A172 (cell line): ENCODE data around the genes SRXN1 and SNRPB.

DNA sequence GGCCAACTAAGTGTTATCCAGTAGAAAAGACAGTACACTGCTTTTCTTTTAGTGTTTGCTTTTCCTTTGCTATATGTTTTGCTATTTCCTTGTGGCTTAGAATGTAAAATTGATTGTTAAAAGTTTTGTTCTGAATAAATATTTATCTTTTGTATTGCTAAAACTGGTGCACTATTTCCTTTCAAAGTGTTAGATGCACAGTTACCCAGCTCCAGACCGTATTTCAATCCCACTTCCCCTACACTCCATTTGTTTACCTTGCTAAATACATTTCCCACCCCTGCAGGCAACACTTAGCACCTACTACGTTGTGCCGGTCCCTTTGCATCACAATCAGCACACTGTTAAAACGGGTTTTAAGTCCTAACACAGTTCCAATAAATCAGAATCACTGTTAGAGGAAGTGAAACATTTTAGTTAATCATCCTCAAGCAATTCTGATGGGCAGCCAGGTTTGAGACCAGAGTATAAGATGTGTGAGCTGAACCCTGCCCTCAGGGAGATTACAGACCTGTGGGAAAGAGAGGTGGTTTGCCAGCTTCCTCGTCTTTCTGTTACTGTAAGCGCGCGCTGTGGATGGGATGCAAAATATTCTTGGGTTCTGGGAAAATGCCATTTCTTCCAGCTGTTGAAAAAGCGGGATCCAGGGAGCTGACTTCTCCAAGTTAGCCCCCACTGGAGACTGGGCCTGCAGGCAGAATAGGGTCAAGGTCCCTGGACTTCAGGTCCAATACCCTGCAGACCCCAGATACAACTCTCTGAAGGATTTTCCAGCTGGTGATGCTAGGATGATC is 3.0 kb downstream of the ZCCHC3 start:
- RAMPAGE, long total RNA, result no peak

- RAMPAGE, long total RNA, result no peak
These were observed 25.5 kb downstream of the RBCK1 start for GRCh38 chr20:433515-434081.

DNA sequence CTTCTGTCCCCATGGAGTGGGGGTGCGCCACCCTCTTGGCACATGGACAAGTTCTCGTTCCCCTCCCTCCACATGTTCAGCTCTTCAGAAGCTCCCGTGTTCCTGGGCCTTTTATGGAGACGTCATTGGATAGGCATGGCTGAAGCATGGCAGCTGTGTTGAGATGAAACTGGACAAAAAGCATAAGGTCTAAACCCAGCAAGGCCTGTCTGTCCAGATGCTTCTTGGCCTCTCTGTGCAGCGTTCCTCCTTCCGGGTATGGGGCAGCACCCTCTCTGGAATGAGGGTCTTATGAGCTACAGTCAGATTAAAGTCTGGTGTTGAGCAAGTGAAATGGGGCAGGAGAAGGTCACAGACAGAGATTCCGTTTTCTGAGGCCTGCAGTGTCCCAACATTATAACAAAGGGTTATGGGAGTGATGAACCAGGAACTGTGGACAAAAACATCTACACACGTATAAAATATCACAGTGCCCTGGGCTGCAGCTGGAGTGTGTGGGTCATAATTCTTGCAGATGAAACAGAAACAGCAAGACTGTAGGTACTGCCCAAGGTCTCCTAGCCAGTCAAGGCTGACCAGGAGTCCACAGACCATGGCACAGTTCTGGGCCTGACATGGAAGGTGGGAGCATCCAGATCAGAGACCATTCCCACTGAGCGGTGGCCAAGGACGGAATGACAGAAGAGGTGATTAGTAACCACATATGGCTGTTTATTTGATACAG is 26.6 kb downstream of the TBC1D20 start:
- RAMPAGE, long total RNA, result no peak

DNA sequence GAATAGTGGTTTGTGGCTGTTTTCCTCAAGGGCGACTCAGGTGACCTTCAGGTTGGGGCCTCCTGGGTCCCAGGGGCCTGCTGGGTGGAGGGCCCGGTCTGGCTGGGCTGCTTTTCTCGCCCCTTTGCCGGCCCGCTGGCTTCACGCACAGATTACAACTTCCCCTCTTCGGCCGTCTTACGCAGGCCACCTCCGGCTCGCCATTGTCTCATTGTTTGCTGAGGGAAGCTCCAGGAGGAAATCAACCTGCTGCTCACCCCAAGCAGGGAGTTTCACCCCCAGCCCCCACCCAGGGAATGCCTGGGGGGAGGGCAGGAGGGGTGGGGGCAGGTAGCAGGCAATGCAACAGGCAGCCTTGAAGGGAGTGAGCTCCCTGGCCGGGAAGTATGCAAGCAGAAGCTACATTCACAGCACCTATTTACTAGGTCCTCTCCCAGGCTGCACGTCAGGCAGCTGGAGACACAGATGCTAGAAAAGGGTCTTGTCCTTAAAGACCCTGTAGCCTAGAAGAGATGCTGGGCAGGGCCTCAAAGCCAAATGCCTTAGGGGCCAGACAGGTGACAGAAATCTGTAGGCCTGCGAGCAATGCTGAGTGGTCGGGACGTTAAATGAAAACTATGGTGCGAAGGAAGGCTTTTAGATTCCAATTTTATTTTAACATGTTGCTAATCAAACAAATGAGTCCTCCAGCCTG is 31.1 kb upstream of the CSNK2A1 start:
- RAMPAGE, long total RNA, result no peak

- RAMPAGE, long total RNA, result no peak
These were observed at the start of gene SRXN1 for GRCh38 chr20:652814-653857. Gene SRXN1, minus strand, starts transcription at chr20:653200.

GRCh38 chr20:709361-710134 is 33.9 kb upstream of the SCRT2 start:
- RAMPAGE, long total RNA, result no peak

DNA sequence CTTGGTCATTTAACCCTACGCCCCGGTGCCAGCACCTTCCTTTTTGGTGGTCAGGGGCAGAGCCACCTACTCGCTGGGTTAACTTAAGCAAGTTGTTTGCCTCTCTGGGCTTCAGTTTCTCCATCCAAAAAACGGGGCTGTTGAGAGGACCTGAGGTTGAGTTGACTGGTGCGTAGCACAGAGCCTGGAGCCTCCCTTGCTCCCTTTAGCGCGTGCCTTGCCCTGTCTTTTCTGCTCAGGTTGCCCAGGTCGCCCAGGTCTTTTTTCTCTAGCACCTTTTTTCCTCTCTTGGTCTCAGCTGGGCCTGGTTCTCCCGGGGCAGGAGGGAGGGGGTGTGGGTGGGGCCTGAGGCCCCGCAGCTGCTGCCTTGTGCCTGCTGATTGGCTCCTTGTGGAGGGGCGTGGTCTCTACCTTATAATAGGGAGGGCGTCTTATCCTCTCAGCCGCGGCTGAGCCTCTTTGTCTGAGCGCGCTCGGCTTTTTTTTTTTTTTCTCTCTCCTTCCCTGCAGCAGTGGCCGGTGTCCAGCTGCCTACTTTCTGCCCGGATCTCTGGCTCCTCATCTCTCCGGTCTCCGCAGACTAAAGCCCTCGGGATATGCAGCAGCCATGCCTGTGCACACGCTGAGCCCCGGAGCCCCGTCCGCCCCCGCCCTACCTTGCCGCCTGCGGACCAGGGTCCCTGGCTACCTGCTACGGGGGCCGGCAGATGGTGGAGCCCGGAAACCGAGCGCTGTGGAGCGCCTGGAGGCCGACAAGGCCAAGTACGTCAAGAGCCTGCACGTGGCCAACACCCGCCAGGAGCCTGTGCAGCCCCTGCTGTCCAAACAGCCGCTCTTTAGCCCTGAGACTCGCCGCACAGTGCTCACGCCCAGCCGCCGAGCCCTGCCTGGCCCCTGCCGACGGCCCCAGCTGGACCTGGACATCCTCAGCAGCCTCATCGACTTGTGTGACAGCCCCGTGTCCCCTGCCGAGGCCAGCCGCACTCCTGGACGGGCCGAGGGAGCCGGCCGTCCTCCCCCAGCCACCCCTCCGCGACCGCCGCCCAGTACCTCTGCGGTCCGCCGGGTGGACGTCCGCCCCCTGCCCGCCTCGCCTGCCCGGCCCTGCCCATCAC is 11.0 kb downstream of the FAM110A start:
- RAMPAGE, long total RNA, result no peak

GRCh38 chr20:1105990-1106253 is 12.5 kb upstream of the PSMF1 start:
- RAMPAGE, long total RNA, result no peak

DNA sequence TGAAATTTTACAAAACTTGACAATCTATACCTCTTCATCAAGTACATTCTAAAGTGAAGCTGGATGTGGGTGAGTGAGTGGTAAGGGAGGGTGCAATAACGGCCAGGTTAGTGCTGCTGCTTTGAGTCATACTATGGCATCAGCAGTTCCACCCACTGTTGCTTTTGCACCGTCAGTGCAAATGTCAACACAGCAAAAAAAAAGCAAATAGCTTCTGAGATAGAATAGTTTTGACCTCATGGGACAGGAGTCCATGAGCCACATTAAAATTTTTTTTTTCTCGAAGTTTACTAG is 31.8 kb downstream of the PSMF1 start:
- RAMPAGE, long total RNA, result no peak

- RAMPAGE, long total RNA, result no peak
These were observed 3.8 kb downstream of the SDCBP2 start for GRCh38 chr20:1324994-1325614.

DNA sequence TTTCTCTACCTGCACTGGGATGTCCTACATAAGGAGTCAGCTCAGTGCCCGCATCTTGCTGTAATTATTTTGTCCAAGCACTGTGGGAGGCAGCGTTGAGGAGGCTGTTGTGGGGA is 91.4 kb upstream of the SIRPA start:
- RAMPAGE, long total RNA, result no peak

DNA sequence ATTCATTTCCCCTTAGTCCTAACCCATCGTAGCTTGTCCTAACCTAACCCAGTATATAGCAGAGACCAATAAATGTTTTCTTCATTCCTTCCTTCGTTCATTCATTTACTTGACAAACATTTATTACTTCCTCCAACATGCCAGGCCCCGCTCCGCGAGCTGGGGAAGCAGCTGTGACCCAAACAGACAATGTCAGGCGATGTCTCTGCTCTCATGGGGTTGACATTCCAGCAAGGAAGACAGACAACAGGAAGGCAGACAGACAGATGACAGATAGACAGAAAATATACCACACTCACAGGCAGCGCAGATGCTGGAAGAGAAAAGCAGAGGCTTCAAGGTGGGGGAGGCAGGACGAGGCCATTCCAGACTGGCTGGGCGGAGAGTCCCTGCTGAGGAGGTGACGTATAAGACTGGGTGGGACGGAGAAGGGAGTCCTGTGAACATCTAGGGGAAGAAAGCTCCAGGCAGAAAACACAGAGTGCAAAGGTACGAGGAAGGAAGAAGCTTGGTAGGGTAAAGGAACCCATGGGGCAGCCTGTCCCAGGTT is 33.7 kb upstream of the SIRPA start:
- RAMPAGE, long total RNA, result no peak

GRCh38 chr20:1874225-1875538 is 20.5 kb upstream of the SIRPA start:
- RAMPAGE, long total RNA, result no peak

GRCh38 chr20:1897530-1898080 is 2.4 kb downstream of the SIRPA start:
- RAMPAGE, long total RNA, result no peak

GRCh38 chr20:2145969-2147076 is 44.7 kb downstream of the STK35 start:
- RAMPAGE, long total RNA, result no peak

DNA sequence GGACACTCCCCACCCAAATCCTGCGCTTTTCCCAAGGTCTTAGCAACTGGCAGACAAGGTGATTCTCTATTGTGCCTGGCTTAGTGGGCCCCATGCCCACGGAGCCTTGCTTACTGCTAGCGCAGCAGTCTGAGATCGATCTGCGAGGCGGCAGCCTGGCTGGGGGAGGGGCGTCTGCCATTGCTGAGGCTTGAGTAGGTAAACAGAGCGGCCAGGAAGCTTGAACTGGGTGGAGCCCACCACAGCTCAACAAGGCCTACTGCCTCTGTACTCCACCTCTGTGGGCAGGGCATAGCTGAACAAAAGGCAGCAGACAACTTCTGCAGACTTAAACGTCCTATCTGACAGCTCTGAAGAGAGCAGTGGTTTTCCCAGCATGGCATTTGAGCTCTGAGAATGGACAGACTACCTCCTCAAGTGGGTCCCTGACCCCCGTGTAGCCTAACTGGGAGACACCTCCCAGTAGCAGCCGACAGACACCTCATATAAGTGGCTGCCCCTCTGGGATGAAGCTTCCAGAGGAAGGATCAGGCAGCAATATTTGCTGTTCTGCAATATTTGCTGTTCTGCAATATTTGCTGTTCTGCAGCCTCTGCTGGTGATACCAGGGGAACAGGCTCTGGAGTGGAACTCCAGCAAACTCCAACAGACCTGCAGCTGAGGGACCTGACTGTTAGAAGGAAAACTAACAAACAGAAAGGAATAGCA is 30.9 kb upstream of the TGM3 start:
- RAMPAGE, long total RNA, result no peak

DNA sequence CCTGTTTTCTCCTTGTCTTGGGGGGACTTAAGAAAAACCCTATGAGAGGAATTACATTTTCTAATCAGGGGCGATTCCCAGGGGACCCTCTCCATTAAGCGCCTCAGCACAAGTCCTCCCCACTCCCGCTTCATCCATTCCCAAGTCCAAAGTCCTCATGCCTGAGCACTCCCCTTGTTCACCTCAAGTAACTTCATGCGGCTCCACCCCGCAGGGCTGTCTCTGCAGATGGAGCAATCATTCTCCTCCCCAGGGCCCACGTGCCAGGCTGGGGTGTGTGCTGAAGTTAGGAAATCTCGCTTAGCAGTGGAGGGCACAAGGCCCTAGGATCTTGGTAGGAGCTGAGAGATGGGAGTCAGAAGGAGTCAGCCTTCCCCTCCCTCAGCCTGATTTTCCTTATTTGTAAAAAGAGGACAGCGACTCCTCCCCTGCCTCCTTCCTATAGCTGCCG is 3.5 kb downstream of the TGM3 start:
- RAMPAGE, long total RNA, result no peak

GRCh38 chr20:2458494-2459418 is 11.8 kb downstream of the SNRPB start:
- RAMPAGE, long total RNA, result no peak

- RAMPAGE, long total RNA, result start-site peak on the minus strand at chr20:2470733-2470792, 939 and 1,510 reads in 2 replicates
These were observed at the start of gene SNRPB for GRCh38 chr20:2469786-2471167. Gene SNRPB, minus strand, starts transcription at chr20:2470789.

- RAMPAGE, long total RNA, result no peak
These were observed 49.7 kb downstream of the CPXM1 start for GRCh38 chr20:2750414-2751434.